ENCODE results near the gene SNX9.

GRCh38 chr6:157235401-157236637 is 87.5 kb downstream of the TMEM242 start:
- PRO-cap: no peak

DNA sequence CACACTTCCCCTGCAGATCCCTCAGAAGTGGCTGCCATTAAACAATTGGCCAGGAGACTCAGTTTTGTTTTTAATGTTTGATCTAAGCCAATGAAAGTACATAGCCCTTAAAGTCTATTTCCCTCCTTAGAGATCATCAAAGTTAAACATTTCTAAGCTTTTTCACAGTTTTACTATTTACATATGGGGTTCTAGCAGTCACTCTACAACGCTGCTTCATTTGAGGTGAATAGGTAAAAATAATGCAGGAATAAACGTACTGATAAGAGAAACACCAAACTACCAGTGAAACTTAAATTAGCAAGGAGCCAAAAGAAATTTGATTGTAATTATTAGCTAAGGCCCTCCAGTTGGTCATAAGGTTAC is 15.3 kb downstream of the TMEM242 start:
- PRO-cap: no peak

DNA sequence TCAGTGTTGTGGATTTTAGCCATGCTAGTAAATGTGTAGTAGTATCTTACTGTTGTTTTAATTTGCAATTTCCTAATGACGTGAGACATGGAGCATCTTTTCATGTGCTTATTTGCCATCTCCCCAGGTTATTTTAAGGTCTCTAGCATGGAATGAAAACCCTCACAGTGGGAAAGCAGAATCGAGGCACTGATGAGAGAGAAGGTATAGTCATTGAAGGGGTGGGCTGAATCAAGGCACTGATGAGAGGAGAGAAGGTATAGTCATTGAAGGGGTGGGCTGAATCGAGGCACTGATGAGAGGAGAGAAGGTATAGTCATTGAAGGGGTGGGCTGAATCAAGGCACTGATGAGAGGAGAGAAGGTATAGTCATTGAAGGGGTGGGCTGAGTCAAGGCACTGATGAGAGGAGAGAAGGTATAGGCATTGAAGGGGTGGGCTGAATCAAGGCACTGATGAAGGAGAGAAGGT is 39.0 kb downstream of the ZDHHC14 start:
- PRO-cap: no peak

GRCh38 chr6:157530799-157531851 is 150.1 kb downstream of the ZDHHC14 start:
- PRO-cap: no peak

DNA sequence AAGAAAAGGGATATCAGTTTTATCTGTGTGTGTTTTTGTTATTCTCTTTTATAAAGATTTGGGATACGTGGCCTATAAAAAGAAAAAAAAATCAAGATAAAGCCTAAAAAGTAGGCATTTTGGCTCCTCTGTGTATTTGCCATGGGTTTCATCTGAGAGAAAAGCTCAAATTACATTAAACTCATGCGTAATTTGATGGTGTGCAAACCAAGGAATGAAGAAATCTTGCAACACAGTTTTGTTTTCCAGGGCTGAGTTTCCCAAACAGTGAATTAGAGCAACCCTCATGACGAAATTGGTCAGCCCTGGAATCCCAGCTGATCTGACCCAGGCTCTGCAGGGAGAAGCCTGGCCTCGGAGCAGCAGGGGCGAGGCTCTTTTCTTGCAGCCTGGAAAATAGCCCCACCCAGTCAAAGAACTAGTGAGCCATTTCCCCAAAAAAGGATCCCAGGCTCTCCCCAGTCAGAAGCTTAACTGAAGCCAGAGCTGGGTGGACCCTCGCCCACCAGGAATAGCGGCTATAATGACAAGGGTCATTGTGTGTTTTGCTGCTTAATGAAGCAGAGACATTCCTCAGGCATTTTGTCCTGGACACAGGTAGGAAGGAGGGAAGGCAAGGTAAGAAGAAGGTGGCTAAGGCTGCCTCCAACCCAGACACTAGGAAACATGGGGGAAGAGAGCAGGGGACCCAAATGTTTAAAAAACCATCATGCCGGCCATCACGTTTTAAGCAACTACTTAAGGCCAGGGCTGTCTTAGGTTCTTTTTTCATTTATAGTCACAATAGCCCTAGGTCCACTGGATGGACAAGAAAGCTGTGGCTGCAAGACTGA is 107.2 kb upstream of the SNX9 start:
- PRO-cap: no peak

DNA sequence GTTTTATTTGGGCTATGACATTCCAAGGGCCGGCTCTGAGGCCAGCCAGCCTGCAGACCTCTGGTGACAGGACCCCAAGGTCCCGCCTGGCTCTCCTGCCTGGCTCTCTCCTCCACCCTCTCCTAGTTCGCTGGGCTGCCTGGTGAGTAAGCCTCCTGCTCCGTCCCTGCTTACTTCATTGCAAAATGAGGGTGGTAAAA is 43.1 kb upstream of the SNX9 start:
- PRO-cap: no peak

DNA sequence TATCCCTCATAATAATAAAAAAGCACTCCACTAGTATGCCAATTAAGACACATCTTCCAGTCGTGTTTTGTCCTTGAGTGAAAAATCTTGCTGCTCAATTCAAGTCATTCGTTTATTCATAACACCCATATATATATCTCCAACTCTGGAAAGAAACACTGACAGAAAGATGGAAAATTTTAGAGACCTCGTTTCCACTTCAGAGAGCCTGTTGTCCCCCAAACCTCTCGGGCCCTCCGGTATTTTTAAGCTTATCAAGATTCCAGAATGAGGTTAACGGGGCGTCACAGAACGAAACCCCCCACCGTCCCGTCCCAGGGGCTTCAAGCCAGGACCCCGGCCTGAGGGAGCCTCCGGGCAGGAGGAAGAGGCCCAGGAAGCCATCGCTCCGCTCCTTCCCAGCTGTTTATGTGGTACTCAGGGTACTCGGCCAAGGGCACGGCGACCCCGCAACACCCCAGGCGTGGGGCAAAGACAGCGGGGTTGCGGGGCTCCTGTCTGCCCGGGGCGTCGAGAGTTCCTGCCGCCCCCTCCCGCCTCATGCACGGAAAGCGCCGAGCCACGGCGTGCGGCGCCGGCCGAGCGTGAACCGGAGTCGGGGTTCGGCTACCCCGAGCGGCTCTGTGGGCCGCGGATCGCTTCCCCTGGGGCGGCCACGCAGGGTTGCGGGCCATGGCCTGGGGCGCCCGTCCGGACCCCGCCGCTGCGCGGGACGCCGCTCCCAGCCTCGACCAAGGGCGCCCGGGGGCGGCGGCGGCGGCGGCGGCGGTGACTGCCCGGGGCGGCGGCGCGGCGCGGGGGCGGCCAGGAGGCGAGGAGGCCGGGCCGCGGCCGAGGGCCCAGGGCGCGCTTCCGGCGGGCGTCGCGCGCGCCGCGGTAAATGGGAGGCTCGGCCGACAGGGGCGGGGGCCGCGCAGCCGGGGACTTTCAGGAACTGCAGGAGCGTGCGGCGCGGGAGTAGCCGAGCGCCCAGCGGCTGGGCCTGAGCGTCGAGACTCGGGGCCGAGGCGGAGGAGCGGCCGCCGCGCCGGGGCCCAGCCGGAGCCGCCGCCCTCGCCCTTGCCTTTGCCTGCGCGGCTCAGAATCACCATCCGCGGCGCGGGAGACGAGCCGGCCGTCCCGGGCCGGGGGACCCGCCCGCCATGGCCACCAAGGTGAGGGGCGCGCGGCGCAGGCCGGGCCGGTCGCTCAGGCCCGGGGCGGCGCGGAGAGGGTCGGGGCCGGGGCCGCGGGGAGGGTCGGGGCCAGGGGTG is at the start of gene SNX9:
TSS of gene SNX9 (plus strand) at position 954 of the 1,253 bp plus-strand sequence.
- PRO-cap: bidirectional peak, plus-strand start at position 930 of the sequence, minus-strand start at position 747 of the sequence

GRCh38 chr6:157831981-157832507 is 9.0 kb downstream of the SNX9 start:
- PRO-cap: no peak

GRCh38 chr6:157872183-157872932 is 49.3 kb downstream of the SNX9 start:
- PRO-cap: no peak

DNA sequence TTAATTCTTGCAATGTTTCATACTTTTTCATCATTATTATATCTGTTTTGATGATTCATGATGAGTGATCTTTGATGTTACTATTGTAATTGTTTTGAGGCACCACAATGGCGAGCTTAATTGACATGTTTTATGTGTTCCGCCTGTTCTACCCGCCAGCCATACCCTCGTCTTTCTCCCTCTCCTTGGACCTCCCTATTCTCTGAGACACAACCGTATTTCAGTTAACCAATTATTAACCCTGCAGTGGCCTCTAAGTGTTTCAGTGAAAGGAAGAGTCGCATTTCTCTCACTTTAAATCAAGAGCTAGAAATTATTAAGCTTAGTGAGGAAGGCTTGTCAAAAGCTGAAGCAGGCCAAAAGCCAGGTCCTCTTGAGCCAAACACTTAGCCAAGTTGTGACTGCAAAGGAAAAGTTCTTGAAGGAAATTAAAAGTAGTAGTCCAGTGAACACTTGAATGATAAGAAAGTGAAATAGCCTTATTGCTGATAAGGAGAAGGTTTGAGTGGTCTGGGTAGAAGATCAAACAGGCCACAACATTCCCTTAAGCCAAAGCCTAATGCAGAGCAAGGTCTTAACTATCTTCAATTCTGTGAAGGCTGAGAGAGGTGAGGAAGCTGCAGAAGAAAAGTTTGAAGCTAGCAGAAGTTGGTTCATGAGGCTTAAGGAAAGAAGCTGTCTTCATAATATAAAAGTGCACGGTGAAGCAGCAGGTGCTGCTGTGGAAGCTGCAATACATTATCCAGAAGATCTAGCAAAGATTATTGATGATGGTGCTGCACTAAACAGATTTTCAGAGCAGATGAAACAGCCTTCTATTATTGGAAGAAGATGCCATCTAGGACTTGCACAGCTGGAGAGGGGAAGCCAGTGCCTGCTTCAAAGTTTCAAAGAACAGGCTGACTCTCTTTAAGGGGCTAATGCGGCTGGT is 58.4 kb downstream of the SNX9 start:
- PRO-cap: no peak

- PRO-cap: no peak
Observed at GRCh38 chr6:157909860-157910490, 71.7 kb upstream of the SYNJ2 start.

DNA sequence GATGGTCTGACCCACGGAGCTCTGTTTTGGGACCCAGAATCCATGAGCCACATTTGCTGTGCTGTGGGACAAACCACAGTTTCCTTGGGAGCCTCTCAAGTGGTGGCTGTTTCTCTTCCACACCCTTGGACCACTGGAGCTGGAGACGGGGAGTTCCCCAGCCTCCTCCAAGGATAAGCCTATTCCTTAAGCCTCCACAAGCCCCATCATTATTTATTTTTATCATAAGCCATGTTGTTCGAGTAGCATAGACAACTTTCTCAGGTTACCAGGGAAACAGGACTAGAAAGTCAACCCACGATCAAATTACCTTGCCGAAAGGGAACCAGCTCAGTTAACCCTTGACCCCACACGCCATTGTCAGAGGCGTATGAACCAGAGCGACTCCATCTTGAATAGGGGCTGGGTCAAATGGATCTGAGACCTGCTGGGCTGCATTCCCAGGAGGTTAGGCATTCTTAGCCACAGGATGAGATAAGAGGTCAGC is 22.2 kb downstream of the SYNJ2 start:
- PRO-cap: no peak

DNA sequence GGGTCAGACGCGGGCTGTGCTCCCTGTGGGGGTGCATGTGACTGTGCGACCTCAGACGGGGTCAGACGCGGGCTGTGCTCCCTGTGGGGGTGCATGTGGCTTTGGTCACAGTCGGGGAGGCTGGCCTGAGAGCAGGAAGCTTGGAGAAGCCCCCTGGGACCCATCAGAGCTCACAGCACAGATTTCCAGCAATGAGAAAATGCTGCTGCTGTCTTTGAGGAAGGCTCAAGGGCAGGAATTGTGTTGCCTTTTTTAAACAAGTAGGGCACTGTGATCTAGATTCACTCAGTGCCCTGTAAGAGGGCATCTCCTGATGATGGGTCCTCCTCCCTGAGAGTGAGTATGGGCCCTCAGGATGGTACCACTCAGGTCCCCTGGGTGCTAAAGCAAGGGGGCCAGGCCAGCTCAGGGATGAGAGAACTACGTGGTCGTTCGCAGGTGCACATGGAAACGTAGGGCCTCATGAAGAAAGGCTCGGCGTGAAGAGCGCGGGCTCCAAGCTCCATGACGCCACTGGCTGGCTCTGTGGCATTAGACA is 50.5 kb downstream of the SYNJ2 start:
- PRO-cap: no peak

GRCh38 chr6:158034279-158034673 is 52.6 kb downstream of the SYNJ2 start:
- PRO-cap: no peak

GRCh38 chr6:158068261-158068809 is 86.7 kb downstream of the SYNJ2 start:
- PRO-cap: no peak

GRCh38 chr6:158083260-158083856 is 84.7 kb downstream of the SERAC1 start:
- PRO-cap: no peak

DNA sequence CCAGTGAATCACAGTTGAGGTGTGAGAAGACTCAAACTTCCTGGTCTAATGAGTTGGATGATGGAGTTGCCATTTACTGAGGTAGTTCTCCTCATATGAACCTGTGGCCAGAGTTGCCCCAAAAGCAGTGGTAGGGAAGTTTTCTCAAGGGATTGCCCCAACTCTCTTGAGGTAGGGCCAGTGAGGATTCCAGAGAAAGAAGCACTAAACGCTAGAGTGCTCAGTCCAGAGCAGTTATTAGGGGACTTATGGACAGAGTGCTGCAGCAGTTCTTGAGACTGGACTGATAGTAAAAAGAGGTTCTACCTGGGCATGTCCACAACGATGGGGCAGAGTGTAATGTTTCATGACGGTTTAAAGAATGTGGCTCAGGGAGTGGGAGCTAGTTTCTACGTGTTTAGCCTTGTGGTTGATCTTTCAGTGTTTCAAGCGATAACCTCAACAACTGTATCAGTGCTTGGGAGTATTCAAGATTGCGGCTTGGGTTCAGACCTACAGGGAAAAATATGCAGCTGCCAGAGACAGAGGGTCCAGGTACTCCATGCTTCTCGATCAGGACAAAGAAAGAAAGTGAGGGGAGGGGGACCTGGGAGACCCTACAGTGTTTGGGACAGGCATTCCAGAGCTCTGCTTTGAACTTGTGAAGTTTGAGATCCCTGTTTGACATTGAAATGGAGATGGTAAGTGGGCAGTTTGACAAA is 67.1 kb downstream of the TULP4 start:
- PRO-cap: no peak

GRCh38 chr6:158493810-158494249 is 66.1 kb upstream of the TMEM181 start:
- PRO-cap: no peak

- PRO-cap: no peak
Observed at GRCh38 chr6:158535989-158536891, 23.7 kb upstream of the TMEM181 start.

DNA sequence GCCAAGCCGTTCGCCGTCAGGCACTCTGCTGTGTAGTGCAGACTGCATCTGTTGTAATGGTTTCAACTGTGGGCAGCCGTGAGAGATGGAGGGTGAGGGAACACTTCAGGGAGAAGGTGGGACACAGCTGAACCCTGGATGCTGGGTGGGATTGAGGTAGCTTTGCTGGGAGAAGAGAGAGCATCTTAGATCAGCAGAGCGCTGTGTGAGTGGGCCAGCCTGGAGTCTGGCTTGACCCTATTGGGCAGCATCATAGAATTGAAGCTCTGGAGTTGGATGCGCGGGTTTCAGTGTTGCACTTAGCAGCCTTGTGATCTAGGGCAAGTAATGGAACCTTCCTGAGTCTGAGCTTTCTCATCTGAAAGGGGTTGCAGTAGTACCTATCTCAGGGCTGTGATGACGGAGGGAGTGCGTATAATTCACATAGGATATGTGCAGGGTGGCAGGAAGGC is 7.6 kb downstream of the TMEM181 start:
- PRO-cap: no peak

Data from peritoneum (tissue), 1 donor.